Measurements from ENCODE around the gene CRPPA.

GRCh38 chr7:15687632-15688775 is 1.5 kb upstream of the MEOX2 start:
- PRO-cap, 2 experiments = no peak in any of the 2 experiments

- PRO-cap, 2 experiments = no peak in any of the 2 experiments
Measured at GRCh38 chr7:15839269-15839747, 152.8 kb upstream of the MEOX2 start.

DNA sequence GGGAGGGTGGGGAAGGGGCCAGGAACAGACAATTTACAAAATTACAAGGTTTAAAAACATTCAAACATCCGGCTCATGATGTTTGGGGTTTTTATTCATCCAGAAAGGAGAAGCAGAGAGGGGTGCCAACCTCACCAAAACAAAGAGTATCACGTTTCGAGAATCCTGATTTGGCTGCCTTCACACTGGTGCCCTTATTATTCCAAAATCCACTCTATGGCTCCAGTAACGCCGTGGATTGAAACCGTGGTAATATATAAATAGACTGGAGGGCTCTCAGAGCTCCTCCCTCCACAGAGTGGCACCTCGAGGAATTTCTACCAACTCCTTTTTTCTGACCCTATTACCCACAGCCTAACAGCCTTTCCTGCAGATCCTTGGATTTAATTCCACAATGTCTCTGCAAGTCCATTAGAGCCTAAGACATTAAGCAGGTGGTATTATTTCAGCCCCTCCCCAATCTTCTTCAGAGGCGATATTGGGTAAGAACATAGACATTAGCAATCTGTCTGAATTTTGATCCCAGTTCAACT is 353.6 kb downstream of the CRPPA start:
- PRO-cap, 2 experiments = no peak in any of the 2 experiments

- PRO-cap, 2 experiments = peak in 2 of 2 experiments; most common plus-strand start chr7:16421694 (in 1); most common minus-strand start chr7:16421538 (in 2)
Measured at GRCh38 chr7:16421039-16422245, at the start of gene CRPPA. Gene CRPPA (minus strand): TSS chr7:16421538.

- PRO-cap, 2 experiments = no peak in any of the 2 experiments
Measured at GRCh38 chr7:16755341-16756102, 2.0 kb downstream of the TSPAN13 start.

GRCh38 chr7:16765230-16765984 is 11.9 kb downstream of the TSPAN13 start:
- PRO-cap, 2 experiments = no peak in any of the 2 experiments

- PRO-cap, 2 experiments = no peak in any of the 2 experiments
Measured at GRCh38 chr7:16805532-16805731, 633 bp upstream of the AGR2 start.

DNA sequence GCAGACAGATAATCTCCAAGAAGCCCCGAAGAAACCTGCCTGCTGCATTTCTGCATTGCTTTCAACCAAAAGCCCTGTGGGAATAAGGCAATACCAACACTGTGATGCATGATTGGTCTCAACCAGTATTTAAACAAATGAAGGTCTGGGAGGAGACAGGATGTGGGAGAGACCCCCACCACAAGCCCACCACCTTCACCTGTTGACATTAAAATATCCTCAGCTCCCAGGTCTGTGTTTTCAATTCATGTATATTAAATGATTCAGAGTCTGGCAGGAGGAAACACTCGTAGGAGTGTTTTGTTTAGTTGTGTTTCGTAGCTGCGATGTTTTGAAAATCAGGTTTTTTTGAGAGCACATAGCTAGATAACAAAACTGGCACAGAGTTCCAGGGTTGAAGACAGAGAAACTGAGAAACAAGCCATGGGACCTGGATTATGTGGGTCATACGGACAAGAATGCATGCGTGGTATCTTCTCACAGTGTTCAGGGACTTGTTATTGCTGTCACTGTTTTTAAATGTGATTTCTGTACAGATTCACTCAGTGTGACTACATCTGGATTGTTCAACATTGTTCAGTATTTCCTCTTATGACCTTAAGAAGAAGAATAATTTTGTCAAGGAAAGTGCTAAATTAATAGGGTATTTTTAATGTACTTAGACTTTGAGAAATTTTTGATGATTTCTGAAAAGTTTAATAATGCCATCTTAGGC is 200.5 kb upstream of the AHR start:
- PRO-cap, 2 experiments = no peak in any of the 2 experiments

DNA sequence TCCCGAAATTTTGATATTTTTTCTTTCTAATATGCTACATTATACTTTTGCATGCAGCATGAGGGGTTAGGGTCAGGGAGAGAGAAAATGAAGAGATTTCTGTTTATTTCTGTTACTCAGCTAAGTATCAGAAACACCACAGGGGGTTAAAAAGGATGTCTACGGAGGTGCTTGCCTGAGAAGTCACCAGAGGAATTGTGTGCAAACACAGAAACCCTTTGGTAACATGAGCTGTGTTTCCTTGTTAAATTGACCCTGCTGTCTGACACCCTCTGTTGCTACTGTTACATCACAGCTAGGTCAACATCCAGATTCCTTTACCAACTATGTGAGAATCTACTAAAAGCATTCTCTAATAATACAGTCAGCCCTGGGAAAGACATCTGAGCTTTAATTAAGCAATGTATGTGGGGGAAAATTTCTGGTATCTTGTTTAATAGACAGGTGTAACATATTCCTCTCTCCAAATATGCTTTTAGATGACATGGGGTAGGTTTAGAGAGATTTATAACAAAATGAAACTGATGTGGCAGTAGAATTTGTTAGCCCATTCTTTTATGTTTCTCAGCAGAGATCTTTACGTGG is 168.1 kb upstream of the AHR start:
- PRO-cap, 2 experiments = peak in 1 of 2 experiments; most common plus-strand start position 355 of the sequence (in 1); most common minus-strand start position 197 of the sequence (in 1)

DNA sequence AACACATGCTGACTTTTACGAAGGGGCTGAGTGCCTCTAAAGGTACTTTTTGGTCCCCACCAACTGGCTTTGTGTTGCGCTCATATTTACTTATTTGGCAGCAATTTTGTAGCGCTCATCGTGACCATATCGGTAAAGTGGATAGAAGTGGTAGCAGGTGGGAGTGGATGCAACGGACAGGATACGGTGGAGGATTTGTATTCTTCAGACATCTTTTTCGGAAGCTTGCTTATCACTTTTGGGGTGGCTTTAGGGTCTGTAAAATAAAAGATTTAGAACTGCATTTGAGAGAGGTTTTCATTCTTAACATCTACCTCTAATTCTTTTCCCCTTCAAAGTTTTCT is 1.3 kb downstream of the AHR start:
- PRO-cap, 2 experiments = no peak in any of the 2 experiments

- PRO-cap, 2 experiments = no peak in any of the 2 experiments
Measured at GRCh38 chr7:17300261-17300611, 1.8 kb downstream of the AHR start.

- PRO-cap, 2 experiments = no peak in any of the 2 experiments
Measured at GRCh38 chr7:17301056-17301276, 2.5 kb downstream of the AHR start.

- PRO-cap, 2 experiments = no peak in any of the 2 experiments
Measured at GRCh38 chr7:17486883-17487209, 188.4 kb downstream of the AHR start.

DNA sequence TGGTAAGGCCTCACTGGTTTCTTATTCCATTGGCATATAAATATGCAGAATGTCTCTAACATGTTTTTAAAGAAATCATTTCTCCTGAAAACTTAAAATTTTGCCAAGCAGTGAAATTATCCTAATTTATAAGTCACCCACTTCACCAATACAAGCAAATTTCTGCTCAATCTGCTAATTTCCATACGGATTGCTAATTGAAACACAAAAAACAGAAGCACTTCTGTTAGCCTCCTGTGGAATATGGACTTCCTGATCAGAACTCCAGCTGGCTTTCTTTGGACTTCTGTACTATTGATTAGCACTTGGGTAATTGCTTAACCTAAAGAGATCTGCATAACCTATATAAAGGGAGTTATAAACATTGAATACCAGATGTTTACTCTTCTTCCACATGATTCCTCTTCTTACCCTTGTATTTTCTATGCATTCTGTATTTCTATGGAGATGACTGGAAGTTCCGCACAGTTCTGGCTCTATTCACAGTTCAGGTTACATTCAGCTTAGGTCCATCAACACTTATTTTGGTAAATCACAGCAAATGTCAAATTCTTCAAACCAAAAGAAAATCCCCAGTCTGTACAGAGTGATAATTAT is 225.4 kb downstream of the AHR start:
- PRO-cap, 2 experiments = peak in 1 of 2 experiments; most common minus-strand start position 243 of the sequence (in 1)

DNA sequence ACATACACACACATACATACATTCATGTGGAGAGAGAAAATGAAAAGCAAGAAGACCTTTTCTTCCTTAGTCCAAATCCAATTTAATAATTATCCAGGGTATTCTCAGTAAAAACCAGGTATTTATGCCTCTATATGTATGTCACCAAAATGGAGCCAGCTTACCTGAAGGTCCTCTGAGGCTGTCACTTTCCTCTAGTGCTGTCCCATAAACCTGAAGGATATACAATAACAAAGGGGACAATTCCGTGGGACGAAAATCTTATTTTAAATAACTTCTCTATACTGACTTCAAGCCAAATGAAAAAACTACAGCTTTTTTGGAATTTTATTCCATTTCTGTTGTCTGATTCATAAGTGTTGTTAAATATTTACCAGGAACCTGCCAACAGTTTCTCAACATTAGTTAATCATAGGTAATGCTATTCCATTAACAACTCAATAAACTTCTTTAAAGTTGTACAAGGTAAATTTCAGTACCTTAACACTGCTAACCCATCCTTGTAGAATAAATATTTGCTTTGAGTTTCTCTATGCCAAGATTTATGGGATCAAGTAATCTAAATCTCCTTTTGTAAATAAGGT is 260.2 kb downstream of the AHR start:
- PRO-cap, 2 experiments = no peak in any of the 2 experiments

DNA sequence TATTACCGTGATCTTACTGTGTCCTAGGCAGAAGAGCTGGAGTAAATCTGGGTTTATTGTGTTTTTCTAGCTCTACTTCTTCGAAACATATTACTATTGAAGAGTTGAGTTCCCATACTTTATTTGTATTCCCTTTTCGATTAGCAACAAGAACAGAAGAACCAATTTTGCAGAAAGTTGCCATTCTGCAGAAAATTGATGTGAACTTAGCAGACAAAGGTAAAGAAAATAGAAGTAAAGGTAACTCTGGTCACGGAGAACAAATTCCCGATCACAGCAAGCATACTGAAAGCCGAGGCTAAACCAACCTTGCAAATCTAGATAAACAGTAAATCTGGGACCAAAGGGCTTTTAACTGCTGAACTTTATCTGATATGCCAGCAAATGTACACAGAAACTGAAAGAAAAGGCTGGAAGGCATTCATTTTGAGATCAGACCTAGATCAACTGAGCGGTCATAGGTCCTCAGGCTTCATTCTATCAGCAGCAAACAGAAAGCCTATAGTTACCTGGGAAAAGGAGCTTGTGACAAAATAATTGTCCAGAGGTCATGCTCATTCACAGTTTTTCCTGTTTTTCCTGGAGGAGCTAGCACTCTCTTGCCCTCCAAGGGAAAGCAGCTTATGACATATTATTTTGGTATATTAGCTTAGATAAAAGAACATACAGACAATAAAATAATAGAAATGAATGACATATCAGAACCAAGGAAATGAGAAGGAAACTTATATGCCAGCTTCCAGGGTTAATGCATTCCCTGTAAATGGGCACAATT is 320.1 kb downstream of the AHR start:
- PRO-cap, 2 experiments = peak in 1 of 2 experiments; most common plus-strand start position 573 of the sequence (in 1); most common minus-strand start position 467 of the sequence (in 1)

DNA sequence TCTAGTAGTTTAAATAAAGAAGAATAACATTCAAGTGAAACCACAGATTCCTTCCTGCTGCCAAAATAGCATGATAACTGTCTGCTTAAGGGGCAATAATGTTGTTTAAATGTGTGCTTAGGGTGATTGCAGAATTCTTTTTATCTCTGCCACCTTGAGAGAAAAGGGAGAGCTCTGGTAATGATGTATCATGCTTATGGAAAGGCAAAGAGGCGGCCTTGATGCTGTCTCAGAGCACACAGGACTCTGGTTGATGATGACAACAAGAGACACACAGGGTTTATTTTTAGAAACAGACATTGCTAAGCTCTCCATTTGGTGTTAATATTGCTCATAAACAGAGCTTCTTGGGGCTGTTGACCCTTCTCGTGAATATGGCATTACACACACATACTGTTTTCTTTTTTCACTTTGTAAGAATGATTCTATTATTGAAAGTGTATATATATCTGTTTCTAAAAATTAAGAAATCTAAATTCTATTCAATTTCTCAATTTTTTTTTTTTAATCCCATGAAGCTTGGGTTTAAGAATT is 10.6 kb downstream of the HDAC9 start:
- PRO-cap, 2 experiments = no peak in any of the 2 experiments

DNA sequence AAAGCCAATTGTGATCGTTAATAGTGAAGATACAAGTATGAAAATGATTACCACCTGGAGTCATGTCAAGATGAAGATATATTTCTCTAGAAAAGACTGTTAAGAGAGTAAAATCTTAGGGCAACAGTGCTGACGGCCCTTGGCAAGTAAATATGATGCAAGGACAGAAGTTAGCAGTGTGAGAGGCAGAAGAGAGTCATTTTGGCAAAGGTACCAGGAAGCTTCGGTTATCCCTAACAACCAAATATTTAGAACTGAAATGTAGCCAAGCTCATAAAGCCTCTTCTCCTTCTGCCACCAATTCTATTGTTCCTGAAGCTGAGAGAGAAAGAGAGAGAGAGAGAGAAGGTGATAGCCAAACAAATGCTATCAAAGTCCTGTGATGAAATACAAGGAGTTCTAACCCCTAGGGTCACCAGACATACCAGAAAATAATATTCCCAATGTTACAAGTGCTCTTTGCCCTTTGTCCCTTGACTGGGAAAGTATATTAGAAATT is 109.6 kb downstream of the MACC1 start:
- PRO-cap, 2 experiments = no peak in any of the 2 experiments

GRCh38 chr7:20197228-20197427 is 20.1 kb downstream of the MACC1 start:
- PRO-cap, 2 experiments = no peak in any of the 2 experiments

DNA sequence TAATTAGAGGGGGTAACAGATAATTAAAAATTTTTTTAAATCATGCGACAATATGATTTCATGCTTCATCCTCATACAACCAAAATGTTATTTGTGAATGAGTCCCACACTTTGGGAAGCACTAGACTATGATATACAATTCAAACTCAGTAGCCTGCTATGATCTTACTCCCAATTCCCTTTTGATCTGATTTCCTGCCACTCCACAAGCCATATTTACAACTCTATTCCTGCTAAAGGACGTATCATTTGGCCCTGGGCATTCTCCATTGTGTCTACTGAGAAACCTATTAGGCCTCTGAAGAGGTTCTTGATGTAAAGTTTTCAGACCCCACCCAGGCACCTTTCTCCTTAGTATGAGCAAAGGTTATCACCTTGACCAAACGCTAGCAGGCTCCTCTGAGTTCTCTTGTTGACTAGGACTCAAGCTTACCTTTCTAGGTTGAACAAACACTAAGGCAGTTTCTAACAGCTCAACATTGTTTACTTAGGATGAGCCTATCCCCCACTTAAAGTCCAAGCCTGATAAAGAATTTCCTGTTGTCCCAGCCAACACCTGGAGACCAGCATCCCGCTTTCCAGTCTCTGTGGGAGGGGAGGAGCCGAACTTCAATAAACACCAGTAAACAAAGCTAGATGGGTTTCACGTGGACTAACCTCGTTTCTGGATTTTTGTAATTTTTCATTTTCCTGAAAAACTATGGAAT is 26.4 kb upstream of the ITGB8 start:
- PRO-cap, 2 experiments = no peak in any of the 2 experiments